BJ (cell line): ENCODE results near the gene SLC45A3.

DNA sequence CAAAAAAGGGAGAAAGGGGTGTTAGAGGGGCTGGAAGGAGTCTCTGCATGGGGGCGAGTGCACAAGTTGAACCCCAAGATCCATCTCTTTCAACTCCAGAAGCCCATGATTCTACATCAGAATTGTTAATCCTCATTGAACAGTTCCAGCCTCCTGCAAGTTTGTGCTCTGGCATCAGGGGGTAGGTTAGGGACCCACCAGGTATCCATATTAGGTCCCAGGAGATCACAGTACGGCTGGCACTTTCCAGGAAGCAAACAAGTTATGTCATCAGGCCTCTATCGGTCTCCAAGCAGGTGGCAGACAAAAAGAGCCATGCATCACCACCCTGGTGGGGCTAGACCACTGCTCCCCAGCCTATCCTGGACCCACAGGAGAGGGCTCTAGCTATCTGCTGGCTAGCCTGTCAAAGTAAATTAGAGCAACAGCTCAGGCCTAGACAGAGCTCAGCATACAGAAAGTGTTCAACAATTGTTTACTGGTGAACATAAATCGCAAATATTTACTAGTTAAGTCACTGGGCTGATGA lies 6.6 kb downstream of the NUAK2 start:
- CAGE, long polyA plus RNA, result no peak
- RRBS, result no CpG with 5 or more reads among the region's 4 CpGs

GRCh38 chr1:205318405-205319095 lies 3.0 kb downstream of the NUAK2 start:
- CAGE, long polyA plus RNA, result no peak
- RRBS, result no CpG with 5 or more reads among the region's 8 CpGs

- CAGE, long polyA plus RNA, result no peak
- RRBS, result no CpG with 5 or more reads among the region's 5 CpGs
Observed at GRCh38 chr1:205320586-205321060, 922 bp downstream of the NUAK2 start.

- CAGE, long polyA plus RNA, result no peak
- RRBS, result no CpG with 5 or more reads among the region's 15 CpGs
Observed at GRCh38 chr1:205350458-205351363, 6.0 kb downstream of the KLHDC8A start.

DNA sequence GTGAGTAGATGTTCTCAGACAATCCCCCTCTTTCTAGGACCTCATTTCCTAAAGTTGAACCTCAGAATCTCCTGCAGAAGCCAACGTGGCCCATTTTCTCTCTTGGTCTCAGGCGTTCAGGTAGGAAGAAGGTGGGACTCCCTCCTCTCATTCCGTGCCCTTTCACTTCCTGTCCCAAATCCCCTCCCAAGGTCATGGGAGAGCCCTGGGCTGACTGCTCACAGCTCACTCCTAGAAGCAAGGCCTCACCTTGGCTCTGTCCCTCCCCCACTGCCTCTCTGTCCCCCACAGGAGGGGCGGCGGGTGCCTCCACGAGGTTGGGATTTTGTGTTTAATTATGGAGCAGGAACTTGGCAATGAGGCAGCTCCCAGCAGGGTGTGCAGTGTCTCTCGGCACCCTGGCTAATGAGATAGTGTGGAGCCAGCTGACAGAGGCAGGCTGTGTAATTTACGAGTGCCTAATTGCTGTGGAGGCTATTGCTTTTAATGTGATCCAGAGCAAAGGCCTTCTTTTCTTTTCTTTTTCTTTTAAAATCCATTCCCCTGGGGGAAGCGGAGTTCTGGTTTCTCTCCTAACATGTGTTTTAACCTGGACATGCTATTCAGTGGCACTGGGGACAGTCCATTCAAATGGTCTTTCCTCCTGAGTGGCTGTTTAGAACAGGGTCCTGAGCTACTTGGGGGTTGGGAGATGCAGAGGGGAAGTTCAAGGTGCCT lies 9.1 kb upstream of the CDK18 start:
- CAGE, long polyA plus RNA, result no peak
- RRBS, result no CpG with 5 or more reads among the region's 9 CpGs

DNA sequence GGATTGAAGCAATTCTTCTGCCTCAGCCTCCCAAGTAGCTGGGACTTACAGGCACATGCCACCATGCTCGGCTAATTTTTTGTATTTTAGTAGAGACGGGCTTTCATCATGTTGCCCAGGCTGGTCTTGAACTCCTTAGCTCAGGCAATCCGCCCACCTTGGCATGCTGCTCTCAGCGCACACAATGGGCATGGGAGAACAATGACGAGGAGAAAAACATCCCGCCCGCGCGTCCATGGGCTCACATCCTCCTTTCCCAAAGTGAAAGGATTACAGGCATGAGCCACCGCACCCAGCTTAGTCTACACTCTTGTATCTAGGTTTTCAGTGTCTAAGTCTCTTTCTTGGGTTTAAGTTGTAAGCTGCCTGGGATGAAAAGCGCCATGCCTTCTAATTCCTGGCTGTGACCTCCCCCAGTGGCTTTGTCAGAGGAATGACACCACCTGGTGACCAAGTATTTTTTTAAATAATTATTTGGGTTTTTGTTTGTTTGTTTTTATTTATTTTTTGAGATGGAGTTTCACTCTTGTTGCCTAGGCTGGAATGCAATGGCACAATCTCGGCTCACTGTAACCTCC lies 26.4 kb upstream of the MFSD4A start:
- CAGE, long polyA plus RNA, result no peak
- RRBS, result no CpG with 5 or more reads among the region's 12 CpGs

DNA sequence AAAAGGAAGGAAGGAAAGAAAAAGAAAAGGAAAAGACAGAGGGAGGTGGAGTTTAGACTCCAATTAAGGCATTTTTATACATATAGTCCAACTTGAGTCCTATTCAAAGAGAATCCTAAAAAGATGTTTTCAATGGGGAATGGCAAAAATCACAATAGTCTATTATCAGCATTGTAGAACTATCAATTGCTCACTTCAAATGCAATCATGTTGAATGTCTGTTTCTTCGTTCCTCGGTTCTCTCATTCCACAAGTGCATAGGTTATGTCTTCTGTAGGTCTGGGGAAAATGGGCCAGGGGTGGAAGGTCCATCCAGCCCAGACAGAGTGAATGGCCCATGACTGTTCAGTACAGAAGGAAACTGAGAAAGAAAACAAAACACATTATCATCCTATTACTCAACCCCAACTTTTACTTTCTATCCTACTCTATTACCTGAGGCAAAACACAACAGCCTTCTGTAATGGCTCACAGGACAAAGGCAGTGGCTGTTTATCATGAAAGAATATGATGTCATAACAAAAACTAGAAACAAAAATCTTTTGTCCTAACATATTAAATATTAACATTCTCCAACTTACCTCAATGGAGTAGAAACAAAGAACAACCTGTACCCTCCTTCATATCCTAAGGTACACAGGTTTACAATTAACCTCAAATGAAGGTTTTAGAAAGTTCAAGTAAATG lies 15.4 kb downstream of the ELK4 start:
- CAGE, long polyA plus RNA, result no peak
- RRBS, result no CpG with 5 or more reads among the region's 2 CpGs

DNA sequence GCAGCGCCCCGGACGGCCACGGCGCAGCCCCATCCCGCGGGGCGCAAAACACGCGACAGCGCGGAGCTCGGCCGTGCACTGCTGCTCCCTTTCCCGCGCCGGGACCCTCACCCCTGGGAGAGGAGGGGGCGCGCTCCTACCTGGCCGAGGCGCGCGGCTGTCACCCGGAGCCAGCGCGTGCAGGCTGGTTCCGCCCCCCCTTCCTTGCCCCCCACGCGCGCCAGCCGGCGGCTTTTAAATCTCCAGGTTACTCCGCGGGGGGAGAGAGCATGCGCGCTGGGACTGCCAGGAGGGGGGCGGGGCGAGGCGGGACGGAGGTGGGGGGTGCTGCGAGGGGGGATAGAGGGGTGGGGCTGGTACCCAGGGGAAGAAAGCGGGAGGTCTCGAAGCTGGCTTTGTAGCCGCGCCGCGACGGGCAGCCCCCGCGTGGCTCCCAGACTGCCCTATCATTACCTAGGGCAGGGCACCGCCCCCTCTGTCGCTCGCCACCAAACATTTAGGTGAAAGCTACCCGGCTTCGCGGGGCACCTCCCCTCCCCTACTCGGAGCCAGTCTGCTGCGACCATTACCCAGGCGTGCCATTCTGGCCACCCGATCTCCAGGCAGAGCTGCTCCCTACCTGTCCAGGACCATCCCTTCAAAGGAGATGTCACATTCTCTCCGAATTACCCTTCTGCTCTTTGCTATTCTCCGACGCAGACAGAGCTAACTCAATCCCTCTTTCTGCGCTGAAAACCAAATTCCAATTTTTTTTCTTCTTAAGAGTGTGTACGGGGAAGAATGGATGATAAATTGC lies at the start of gene SLC45A3:
Gene SLC45A3 (minus strand): TSS at position 256 of the 796 bp plus-strand sequence.
- CAGE, long polyA plus RNA, result no peak
- RRBS, result under 1% methylated on average over 27 of the region's 65 CpGs

GRCh38 chr1:205717391-205717966 lies 32.5 kb downstream of the NUCKS1 start:
- CAGE, long polyA plus RNA, result no peak
- RRBS, result no CpG with 5 or more reads among the region's 4 CpGs

- CAGE, long polyA plus RNA, result no peak
- RRBS, result no CpG with 5 or more reads among the region's 7 CpGs
Observed at GRCh38 chr1:205743600-205744446, 6.2 kb downstream of the NUCKS1 start.

- CAGE, long polyA plus RNA, result no peak
- RRBS, result no CpG with 5 or more reads among the region's 6 CpGs
Observed at GRCh38 chr1:205811505-205812041, 1.4 kb downstream of the SLC41A1 start.

GRCh38 chr1:206034399-206035399 lies 11.0 kb upstream of the CTSE start:
- CAGE, long polyA plus RNA, result no peak
- RRBS, result no CpG with 5 or more reads among the region's 11 CpGs

- CAGE, long polyA plus RNA, result no peak
- RRBS, result 87% methylated on average over 3 of the region's 8 CpGs
Observed at GRCh38 chr1:206070928-206071366, 18.0 kb downstream of the RHEX start.

GRCh38 chr1:206203945-206204743 lies 803 bp downstream of the SRGAP2 start:
- CAGE, long polyA plus RNA, result no peak
- RRBS, result no CpG with 5 or more reads among the region's 66 CpGs

DNA sequence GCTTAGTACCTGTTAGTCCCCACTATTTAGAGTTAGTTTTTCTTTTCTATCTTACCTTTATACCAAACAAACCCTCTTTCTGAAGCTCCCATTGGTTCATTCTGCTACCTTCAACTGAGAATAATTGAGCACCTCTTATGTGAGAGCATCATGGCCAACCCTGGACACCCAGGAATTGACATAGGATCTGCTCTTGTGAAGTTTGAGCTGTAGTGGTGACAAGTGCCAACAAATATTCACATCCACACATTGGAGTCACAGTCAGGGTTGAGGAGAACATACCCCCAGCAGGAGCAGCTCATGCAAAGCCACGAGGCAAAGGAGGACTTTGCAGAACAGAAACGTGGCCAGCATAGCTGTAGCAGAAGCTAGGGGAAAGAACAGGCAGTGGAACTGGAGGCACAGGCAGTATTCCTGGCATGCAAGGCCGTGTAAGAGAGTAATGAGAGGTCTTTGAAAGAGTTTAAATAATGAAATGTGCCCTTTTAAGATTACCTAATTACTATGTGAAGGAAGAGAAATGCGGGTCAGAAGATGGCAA lies 41.0 kb upstream of the IKBKE start:
- CAGE, long polyA plus RNA, result no peak
- RRBS, result no CpG with 5 or more reads among the region's 4 CpGs

GRCh38 chr1:206430009-206430507 lies 40.2 kb upstream of the IKBKE start:
- CAGE, long polyA plus RNA, result no peak
- RRBS, result no CpG with 5 or more reads among the region's 7 CpGs

GRCh38 chr1:206540134-206540904 lies 33.0 kb downstream of the RASSF5 start:
- CAGE, long polyA plus RNA, result no peak
- RRBS, result no CpG with 5 or more reads among the region's 10 CpGs

- CAGE, long polyA plus RNA, result no peak
- RRBS, result no CpG with 5 or more reads among the region's 17 CpGs
Observed at GRCh38 chr1:206573291-206574504, 38.6 kb downstream of the EIF2D start.

GRCh38 chr1:206574997-206575924 lies 37.0 kb downstream of the EIF2D start:
- CAGE, long polyA plus RNA, result no peak
- RRBS, result no CpG with 5 or more reads among the region's 14 CpGs

DNA sequence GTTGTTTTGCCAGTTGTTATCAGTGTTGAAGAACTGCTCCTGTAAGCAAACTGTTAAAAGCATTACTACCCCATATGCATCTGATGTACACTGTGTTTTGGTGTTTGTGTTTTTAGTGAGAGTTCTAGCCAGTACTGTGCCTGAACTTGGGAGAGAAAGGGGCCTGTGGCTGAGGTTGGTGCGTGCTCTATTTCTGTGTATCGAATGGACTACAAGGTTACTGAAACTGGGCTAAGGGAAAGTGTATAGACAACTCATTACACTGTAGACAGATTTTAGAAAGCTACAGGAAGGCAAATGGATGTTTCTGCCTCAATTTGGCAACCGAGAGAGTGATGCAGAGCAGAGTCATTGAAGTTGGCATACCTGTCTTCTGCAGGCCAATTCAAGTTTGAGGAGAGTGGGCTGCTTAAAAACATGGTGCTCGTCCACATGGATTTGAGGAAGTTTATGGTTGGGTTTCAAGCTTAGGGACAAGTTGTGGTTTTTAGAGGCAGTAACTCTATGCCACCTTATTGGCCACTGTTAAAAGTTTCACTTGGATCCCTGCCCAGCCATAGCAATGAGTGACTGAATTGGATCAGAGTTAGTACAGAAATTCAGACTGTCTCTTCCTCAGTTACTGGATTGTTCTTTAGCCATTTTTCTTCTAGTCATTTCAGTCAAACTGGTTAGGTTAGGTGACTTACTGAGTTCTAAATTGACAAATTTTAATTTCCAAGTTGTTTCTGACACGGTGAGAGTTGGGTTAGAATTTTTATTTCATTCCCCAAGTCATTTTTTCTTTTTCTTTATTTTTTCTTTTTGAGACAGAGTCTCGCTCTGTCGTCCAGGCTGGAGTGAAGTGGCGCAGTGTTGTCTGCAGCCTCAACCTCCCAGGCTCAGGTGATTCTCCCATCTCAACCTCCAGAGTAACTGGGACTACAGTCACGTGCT lies 17.2 kb downstream of the DYRK3 start:
- CAGE, long polyA plus RNA, result no peak
- RRBS, result no CpG with 5 or more reads among the region's 9 CpGs